Lung (tissue), 4 donors: ENCODE data around the genes TRIM27 and OR2J3.

DNA sequence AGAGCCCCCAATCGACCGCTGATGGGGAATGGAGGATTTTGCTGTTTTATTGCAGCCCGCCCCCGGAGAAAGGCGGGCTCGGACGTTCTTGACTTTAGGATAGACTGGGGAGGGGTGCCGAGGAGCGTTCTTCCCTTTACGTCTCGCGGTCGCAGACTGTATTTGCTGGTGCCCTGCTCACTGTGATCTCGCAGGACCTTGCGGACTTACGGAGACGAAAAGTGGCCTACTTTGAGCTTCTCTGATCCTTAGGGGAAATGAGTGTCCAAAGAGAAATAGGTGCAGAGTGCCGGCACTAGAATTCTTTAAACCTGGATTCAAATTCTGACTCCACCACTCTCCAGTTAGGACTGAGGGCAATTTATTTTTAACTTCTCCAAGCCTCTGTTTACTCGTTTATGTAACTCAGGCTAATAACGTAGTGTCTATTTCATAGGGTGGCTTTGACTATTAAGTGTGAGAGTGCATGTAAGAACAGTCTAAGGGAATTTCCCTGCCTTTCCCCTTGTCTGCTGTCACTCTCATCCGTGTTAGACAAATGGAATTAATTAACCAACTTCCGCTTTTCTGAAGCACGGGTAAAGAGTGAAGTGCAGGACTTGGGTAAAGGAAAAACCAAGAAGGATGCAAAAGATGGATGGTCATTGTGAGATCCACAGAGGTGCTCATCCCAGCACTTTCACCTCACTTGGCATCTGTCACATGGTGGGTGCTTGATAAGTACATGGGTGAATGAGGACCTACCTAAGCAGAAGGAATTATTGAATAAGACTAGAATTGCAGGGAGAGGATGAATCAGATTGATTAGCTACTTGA is 4.2 kb upstream of the ZKSCAN8 start:
- PRO-cap: no peak
- RAMPAGE, long total RNA: no peak
- RRBS: no CpG with 5 or more reads among the region's 23 CpGs

- PRO-cap: no peak
- RAMPAGE, long total RNA: no peak
- RRBS: no CpG with 5 or more reads among the region's 17 CpGs
Measured at GRCh38 chr6:28313048-28313316, 23.0 kb downstream of the ZSCAN31 start.

DNA sequence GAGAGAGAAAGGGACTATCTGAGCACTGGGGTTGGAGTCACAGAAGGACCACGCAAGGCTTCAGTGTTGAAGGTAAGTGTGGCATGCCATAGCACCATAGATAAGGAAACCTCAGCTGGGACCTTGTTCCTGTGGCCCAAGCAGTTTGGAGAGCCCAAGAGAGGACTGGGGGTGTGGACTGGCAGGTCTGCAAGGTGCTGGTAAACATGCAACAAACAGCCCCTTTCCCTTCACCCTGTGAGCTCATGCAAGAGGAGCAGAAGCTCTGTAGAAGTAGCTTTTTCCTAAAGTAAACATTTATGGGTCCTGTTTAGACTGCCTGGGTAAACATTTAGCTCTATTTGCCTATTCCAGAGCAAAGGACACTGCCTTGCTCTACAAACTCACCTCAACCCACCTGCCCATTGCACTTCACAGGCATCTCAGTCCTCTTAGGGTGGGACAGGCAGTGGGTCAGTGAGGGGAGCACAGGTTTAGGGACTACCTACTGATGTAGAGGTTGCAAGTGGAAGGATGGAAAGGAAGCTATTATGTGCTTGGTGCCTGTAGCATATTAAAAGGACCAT is 12.1 kb downstream of the ZSCAN31 start:
- PRO-cap: no peak
- RAMPAGE, long total RNA: no peak
- RRBS: no CpG with 5 or more reads among the region's 1 CpG

- PRO-cap: no peak
- RAMPAGE, long total RNA: no peak
- RRBS: no CpG with 5 or more reads among the region's 3 CpGs
Measured at GRCh38 chr6:28382028-28382586, 17.4 kb downstream of the ZSCAN12 start.

DNA sequence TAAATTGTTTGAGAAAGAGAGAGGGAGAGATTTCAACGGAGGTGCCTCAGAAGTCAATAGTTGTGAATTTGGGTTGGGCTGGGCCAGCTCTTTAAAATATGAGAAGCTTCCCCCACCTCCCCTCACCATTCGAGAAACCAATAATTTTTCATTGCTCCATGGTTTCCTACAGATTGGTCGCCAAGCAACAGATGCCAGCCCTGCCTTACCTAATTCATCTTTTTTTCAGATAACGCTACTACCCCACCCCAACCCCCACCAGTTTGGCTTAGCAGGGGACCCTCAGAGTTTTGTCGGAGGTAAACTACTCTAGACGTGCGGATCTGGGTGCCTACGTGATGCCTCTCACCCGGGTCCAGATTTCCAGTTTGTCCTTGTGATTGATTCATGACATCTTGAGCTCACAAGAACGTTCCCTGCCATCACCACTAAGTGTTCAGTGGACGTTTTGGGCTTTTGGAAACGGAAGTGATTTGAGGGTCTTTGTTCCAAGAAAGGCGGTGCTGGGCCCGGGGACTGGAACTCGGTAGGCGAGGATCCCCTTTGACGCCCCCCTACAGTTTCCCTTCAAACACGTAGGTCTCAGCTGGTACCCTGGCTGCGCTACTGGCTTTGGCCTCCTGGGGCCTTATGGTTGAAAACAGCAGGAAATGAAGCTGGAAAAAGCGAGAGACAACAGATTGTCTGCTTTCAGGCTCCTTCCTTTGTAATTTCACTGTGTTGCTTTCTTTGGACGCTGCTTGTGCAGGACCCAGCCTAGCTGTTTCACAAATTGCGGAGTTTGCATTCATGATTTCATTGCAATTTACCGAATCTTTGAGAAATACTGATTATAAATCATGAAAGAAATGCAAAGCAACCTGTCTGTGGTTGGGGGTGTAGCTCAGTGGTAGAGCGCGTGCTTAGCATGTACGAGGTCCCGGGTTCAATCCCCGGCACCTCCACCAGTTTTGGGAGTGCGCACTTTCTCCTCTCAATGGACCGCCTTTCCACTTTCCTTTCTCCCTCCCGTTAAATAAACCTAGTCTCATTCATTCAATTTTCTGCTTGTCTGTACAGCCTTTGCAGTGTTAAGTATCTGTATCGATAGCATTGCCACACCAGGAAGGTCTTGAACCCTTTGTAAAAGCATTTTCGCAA is 19.6 kb upstream of the SCAND3 start:
- PRO-cap: no peak
- RAMPAGE, long total RNA: no peak
- RRBS: 33% methylated on average over 1 of the region's 33 CpGs

GRCh38 chr6:28647918-28649070 is 61.2 kb upstream of the SCAND3 start:
- PRO-cap: unidirectional peak, minus-strand start at chr6:28648288
- RAMPAGE, long total RNA: no peak
- RRBS: no CpG with 5 or more reads among the region's 34 CpGs

GRCh38 chr6:28725502-28726562 is 138.7 kb upstream of the SCAND3 start:
- PRO-cap: no peak
- RAMPAGE, long total RNA: no peak
- RRBS: no CpG with 5 or more reads among the region's 12 CpGs

DNA sequence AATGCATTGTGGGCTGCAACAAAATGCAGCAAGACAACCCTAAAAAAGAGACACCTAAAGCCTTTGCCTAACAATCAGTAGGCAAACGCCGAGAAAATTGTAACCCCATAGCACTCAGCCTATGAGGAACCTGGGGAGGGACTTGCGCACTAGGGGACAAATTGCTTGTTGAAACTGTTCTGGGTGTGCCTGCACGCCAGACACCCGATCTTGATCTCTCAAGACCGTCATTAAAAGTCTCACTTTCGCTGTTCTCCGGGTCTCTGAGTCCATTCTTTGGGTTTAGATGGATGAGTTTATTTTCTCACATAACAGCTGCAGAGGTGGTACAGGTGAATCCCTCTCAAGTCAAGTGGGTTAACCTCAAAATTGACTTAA is 146.9 kb downstream of the TRIM27 start:
- PRO-cap: no peak
- RAMPAGE, long total RNA: no peak
- RRBS: no CpG with 5 or more reads among the region's 8 CpGs

GRCh38 chr6:28811883-28812304 is 111.9 kb downstream of the TRIM27 start:
- PRO-cap: no peak
- RAMPAGE, long total RNA: no peak
- RRBS: no CpG with 5 or more reads among the region's 7 CpGs

GRCh38 chr6:28838457-28839510 is 85.0 kb downstream of the TRIM27 start:
- PRO-cap: unidirectional peak, minus-strand start at chr6:28838520
- RAMPAGE, long total RNA: no peak
- RRBS: 2% methylated on average over 20 of the region's 55 CpGs

- PRO-cap: no peak
- RAMPAGE, long total RNA: no peak
- RRBS: no CpG with 5 or more reads among the region's 22 CpGs
Measured at GRCh38 chr6:28884833-28885284, 38.9 kb downstream of the TRIM27 start.

GRCh38 chr6:28922801-28923811 is 679 bp downstream of the TRIM27 start:
- PRO-cap: bidirectional peak, plus-strand start at chr6:28923082, minus-strand start at chr6:28922781
- RAMPAGE, long total RNA: no peak
- RRBS: 1% methylated on average over 23 of the region's 89 CpGs

- PRO-cap: bidirectional peak, plus-strand start at chr6:28924120, minus-strand start at chr6:28923985
- RAMPAGE, long total RNA: no peak
- RRBS: 2% methylated on average over 17 of the region's 40 CpGs
Measured at GRCh38 chr6:28923812-28924200, at the start of gene TRIM27. TSS of gene TRIM27 (minus strand) at chr6:28923985.

- PRO-cap: no peak
- RAMPAGE, long total RNA: no peak
- RRBS: no CpG with 5 or more reads among the region's 18 CpGs
Measured at GRCh38 chr6:28980718-28981440, 24.2 kb downstream of the ZNF311 start.

GRCh38 chr6:29011220-29011985 is 6.3 kb upstream of the ZNF311 start:
- PRO-cap: no peak
- RAMPAGE, long total RNA: no peak
- RRBS: no CpG with 5 or more reads among the region's 38 CpGs

GRCh38 chr6:29107776-29108219 is at the start of gene OR2J3:
TSS of gene OR2J3 (plus strand) at chr6:29108058.
- PRO-cap: no peak
- RAMPAGE, long total RNA: no peak
- RRBS: no CpG with 5 or more reads among the region's 1 CpG

GRCh38 chr6:29578393-29578867 is 6.5 kb upstream of the OR2H2 start:
- PRO-cap: no peak
- RAMPAGE, long total RNA: no peak
- RRBS: no CpG with 5 or more reads among the region's 2 CpGs

DNA sequence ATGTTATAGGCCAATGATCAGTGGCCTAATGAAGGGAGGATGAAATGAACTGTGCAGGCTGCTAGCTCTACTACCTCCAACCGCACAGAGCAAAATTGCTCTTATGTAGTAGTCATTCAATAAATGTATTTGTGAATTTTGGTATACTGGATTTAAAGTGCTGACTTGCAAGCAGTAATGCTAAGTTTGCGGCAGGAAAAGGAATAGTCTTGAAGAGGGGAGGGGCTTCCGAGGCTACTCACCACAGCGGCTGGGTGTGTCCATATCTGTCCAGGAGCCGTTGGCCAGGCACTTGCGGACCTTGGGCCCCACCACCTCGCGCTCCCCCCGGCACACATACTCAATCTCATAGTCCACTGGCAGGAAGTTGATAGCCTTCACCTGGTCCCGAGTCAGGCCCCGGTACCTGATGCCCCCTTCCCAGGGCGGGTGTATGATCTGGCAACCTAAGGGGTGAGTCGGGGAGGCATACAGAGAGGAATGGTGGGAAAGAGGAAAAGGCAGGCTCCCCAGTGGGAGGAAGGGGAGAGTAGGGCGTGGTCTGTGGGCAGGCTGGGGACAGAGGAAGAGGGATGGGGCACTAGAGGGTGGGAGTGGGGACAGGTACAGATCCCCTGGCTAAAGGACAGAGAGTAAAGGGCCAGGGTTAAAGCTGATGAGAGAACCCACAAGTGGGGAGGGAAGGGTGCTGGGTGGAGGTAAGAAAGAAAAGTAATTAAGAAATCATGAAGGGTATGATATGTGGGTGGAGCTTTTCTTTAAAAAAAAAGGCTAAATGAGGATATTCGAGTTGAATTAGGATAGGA is 1.6 kb downstream of the GABBR1 start:
- PRO-cap: no peak
- RAMPAGE, long total RNA: no peak
- RRBS: 57% methylated on average over 3 of the region's 15 CpGs

GRCh38 chr6:29708251-29709463 is 14.6 kb upstream of the HLA-F start:
- PRO-cap: no peak
- RAMPAGE, long total RNA: no peak
- RRBS: no CpG with 5 or more reads among the region's 15 CpGs

GRCh38 chr6:29813697-29814346 is 13.8 kb upstream of the HLA-G start:
- PRO-cap: no peak
- RAMPAGE, long total RNA: no peak
- RRBS: no CpG with 5 or more reads among the region's 8 CpGs